Glomerular endothelial cell (primary cell): ENCODE measurements around a stretch of chr11.

- RAMPAGE, long total RNA, result no peak
These were observed 97.2 kb downstream of the COMMD9 start for GRCh38 chr11:36192128-36192327.

- RAMPAGE, long total RNA, result no peak
These were observed 49.0 kb downstream of the PRR5L start for GRCh38 chr11:36345040-36345509.

- RAMPAGE, long total RNA, result no peak
These were observed 67.4 kb downstream of the PRR5L start for GRCh38 chr11:36363422-36363991.

DNA sequence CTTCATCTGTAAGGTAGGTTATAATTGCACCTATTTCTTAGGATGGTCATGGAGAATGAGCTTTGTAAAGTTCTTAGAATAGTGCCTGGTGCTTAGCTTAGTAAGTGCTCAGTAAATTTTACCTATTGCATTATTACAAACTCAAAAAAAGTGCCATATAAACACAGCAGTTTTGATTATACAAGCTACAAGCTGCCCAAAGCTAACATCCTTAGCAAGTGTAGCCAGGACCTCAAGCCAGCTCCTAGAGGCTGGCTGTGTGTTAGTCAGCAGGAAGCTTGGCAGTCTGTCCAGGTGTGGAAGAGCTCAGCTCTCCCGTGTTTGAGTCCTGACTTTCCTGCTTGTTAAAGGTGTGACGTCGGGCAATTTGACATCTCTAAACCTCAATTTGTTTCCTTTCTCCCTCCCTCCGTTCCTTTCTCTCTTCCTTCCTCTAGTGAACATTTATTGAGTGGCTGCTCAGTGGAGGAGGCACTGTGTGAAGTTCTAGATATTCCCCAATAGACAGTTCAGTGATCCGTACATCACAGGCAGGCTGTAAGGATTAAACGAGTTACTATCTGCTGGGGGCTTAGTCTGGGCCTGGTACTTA, 68.5 kb downstream of the PRR5L start:
- RAMPAGE, long total RNA, result no peak

GRCh38 chr11:36373101-36373389, 77.0 kb downstream of the PRR5L start:
- RAMPAGE, long total RNA, result no peak

- RAMPAGE, long total RNA, result no peak
These were observed 1910.4 kb upstream of the RAG2 start for GRCh38 chr11:38508443-38508905.

DNA sequence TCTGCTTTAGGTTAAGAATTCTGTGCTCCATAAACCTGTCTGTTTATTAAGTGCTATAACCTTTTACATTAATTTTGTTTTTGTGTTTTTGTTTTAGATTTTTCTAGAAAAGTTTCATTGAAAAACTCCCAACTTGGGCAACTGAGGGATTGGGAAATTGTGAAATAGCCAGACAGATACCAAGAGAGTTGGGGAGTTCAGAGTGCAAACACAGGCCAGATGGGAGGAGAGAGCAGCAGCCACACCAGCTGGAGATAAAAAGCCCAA, 1642.3 kb downstream of the LRRC4C start:
- RAMPAGE, long total RNA, result no peak

DNA sequence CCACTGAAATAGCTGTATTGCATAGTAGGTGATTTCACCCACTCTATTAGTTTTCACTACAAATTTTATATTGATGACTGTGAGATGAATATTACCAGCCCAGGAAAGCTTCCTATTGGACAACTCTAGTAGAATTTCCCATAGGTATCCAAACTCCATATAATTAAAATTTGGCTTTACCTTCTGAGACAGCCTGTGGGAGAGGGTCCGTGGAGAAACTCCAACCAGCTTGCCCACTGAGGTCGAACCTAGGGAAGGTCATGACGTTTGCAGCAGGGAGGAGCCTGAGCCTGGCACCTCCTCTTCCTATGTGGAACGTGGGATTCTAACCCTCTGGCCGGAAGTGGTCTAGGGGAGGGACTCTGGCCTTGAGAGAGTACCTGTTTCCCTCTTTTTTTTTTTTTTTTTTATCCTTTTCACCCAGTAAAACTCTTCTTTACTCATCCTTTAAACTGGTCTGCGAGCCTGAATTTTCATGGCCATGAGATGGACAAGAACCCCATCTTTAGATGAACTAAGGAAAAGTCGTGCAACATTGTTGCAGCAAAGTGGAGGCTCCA, 1360.1 kb downstream of the LRRC4C start:
- RAMPAGE, long total RNA, result no peak

- RAMPAGE, long total RNA, result no peak
These were observed 1169.1 kb downstream of the LRRC4C start for GRCh38 chr11:40290299-40290792.

DNA sequence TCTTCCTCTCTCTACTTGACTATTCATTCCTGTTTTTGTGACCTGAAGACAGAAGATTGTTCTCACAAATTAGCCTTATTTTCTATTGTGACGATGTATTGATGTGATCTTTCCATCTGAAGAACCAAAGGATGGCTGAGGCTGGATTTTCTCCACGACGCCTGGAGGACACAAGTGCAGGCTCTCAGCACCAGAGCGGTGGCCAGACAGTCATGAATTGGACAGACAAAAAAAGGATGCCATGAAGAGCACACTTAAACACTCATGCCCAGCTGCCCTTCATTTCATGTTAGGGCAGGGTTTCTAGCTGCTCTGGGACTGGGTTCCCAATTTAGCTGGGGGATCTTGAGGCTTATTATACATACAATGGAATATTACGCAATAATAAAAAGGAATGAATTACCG, 512.0 kb upstream of the LRRC4C start:
- RAMPAGE, long total RNA, result no peak

GRCh38 chr11:43332004-43332590, 20.3 kb downstream of the API5 start:
- RAMPAGE, long total RNA, result no peak

- RAMPAGE, long total RNA, result no peak
These were observed 7.3 kb upstream of the TTC17 start for GRCh38 chr11:43351408-43351817.

GRCh38 chr11:43462148-43462653, 103.5 kb downstream of the TTC17 start:
- RAMPAGE, long total RNA, result no peak

DNA sequence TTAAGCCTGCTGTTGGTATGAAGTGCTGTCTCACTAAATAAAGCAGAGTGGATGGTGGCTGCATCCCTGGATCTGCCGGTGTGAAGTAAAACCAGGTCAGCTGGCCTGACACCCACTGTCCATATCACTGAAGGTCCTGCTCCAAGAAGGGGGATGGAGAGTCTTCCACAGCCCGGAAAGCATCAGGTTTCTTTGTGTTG, 121.7 kb upstream of the HSD17B12 start:
- RAMPAGE, long total RNA, result no peak

DNA sequence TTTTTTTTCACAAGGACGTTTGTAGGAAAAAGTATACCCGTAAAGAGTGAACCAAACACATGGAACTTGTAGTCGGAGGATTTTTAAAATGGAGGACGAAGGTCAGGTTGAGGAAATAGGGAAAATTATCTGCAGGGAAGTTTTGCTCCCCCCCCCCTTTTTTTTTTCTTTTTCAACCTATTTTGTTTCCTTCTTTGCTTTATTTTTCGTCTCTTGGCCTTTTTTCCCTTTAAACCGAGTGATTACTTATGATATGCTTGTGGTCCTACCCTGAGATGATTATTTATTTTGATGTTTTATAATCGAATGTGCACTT, 1.1 kb downstream of the HSD17B12 start:
- RAMPAGE, long total RNA, result no peak

DNA sequence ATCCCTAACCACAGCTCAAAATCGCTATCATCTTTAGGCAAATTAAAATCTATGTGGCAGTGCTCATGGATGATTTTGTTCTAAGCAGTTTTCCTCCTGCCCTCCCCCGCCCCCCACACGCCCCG, 22.4 kb upstream of the C11orf96 start:
- RAMPAGE, long total RNA, result no peak

- RAMPAGE, long total RNA, result no peak
These were observed 21.7 kb upstream of the C11orf96 start for GRCh38 chr11:43920330-43921583.

- RAMPAGE, long total RNA, result no peak
These were observed 5.2 kb upstream of the C11orf96 start for GRCh38 chr11:43937212-43937733.

DNA sequence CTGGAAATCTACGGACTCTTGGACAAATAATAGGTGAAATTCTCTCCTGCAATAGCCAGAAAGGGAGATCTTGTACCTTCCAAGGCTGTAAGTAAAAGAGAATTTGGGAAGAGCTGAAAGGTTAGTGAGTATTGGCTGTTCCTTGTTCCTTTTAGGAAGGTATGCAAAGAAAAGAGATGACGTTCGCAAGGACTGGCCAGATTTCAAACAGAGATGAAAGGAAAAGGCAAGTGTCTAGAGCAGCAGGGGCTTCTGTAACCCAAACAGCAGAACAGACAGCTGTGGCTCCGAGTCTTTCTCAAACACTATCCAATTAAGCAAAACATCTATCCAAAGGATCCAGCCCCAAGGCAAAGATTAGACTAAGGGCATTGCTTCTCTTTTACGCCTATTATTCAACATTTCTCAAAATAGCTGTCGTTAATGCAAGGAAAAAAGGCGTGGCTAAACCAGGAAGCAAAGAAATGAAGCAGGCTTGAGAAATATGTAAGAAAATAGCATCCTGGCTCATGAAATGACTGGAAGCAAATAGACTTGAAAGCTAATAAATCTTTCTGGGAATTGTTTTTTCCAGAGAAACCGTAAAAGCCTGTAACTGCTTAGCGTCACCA, 19.9 kb downstream of the C11orf96 start:
- RAMPAGE, long total RNA, result no peak

GRCh38 chr11:44010661-44011469, 36.9 kb upstream of the ACCSL start:
- RAMPAGE, long total RNA, result no peak